Osteocyte (in vitro differentiated cells): ENCODE results near the genes BTBD19, UROD, ZSWIM5, GPBP1L1, P3R3URF, RAD54L, UQCRH and CYP4X1.

- PRO-cap = bidirectional peak, plus-strand start at chr1:44808523, minus-strand start at chr1:44808650
Measured at GRCh38 chr1:44808241-44808943, at the start of gene BTBD19. Gene BTBD19, plus strand, starts transcription at chr1:44808523.

DNA sequence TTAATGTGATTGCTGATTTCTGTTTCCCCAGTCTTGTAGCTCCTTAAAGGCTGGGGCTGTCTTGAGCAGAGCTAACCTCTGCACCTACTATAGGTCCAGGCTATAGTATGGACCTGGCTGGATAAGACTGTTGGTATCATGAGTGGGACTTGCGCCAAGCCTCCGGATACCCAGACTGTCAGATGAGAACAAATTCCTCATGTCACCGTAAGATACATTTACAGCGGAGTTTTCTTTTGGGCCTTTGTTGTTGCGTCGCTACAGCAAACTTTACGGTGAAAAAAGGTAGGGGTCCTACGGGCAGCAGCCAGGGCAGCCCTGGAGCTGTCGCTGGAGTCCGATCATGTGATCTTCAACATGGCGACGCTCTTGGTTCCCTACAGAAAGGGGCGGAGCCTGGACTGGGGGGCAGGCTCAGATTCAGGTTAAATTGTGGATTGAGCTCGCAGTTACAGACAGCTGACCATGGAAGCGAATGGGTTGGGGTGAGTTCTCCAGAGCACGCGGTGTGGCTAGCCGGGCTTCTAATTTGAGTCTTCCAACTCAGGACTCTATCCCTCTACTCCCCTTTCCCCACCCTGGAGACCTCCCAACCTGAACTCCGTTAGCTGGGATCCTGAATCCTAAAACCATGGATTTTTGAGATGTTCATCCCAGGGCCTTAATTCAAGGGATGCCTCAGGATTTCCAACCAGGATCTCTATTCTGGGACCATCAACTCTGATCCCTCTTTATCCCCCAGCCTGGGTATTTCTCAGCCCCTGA, at the start of gene UROD:
UROD (plus strand) TSS at position 454 of the 765 bp plus-strand sequence.
- PRO-cap = bidirectional peak, plus-strand start at position 454 of the sequence, minus-strand start at position 190 of the sequence

- PRO-cap = unidirectional peak, minus-strand start at chr1:45206365; unidirectional peak, minus-strand start at chr1:45206602
Measured at GRCh38 chr1:45206234-45207251, at the start of gene ZSWIM5. Gene ZSWIM5, minus strand, starts transcription at chr1:45206605.

GRCh38 chr1:45340846-45341533, 1.0 kb downstream of the TOE1 start:
- PRO-cap = no peak

- PRO-cap = no peak
Measured at GRCh38 chr1:45489464-45489980, 1.4 kb downstream of the TESK2 start.

GRCh38 chr1:45607923-45608276, 16.0 kb downstream of the CCDC17 start:
- PRO-cap = no peak

DNA sequence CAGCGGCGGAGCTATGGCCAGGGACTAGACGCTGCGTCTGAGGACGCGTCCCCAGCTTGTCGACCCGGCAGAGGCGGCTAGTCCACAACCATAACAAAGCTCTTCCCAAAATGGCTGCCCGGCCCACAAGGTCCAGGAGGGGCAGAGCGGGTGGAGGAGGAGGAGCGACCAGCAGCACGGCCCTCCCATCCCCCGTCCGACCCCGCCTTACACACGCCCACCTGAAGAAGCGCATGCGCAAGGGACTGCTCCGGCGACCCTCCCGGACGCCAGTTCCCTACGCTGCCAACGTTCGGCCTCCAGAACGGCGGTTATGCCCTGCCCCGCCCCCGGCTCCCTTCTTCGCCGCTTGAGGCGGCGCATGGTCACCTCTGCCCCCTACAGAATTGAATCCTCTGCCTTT, at the start of gene GPBP1L1:
GPBP1L1 (minus strand) TSS at position 118 of the 403 bp plus-strand sequence.
- PRO-cap = bidirectional peak, plus-strand start at position 234 of the sequence, minus-strand start at position 112 of the sequence

- PRO-cap = no peak
Measured at GRCh38 chr1:45739993-45740212, 10.6 kb downstream of the IPP start.

DNA sequence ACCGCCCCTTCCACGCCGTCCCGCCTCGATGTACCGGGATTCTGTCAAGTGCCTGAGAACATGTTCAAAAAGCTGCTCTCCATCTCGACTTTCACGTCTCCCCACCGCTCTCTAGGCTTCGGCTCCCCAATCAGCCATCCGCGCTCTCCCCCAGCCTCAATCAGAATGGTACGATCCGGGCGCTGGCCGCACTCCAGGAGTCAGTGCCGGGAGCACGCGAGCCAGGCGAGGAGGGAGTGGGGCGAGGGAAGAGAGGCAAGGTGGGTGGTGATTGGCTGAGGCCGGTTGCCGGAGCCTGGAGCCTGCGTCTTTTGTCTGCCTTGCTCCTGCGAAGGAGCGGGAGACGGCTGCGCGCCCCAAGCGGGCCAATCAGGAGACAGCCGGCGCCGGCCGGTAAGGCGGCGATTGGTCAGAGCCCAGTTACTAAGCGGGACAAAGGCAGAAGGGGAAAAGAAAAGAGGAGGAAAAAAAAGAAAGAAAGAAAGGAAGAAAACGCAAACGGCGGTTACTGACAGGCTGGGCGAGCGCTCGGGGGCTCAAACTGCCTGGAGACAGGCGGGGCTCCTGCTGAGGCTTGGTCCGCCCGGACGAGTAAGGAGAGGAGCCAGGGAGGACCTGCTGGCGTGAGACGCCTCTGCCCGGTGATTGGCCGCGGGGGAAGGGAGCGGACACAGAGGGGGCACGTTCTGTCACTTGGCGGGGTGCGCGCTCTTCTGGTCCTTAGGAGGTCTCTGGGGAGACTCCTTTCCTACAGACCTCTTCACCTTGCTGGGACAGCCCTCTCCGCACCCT, 517 bp upstream of the PIK3R3 start:
- PRO-cap = bidirectional peak, plus-strand start at position 236 of the sequence, minus-strand start outside the sequence; bidirectional peak, plus-strand start at position 644 of the sequence, minus-strand start at position 593 of the sequence

GRCh38 chr1:46176395-46176918, at the start of gene P3R3URF:
Gene P3R3URF, minus strand, starts transcription at chr1:46176488.
- PRO-cap = no peak

- PRO-cap = no peak
Measured at GRCh38 chr1:46192012-46192759, 6.0 kb downstream of the POMGNT1 start.

- PRO-cap = bidirectional peak, plus-strand start at chr1:46247763, minus-strand start at chr1:46247396
Measured at GRCh38 chr1:46247559-46248685, at the start of gene RAD54L. Gene RAD54L, plus strand, starts transcription at chr1:46247763.

GRCh38 chr1:46303450-46304339, at the start of gene UQCRH:
Gene UQCRH, plus strand, starts transcription at chr1:46303698.
- PRO-cap = bidirectional peak, plus-strand start at chr1:46303691, minus-strand start at chr1:46303277

DNA sequence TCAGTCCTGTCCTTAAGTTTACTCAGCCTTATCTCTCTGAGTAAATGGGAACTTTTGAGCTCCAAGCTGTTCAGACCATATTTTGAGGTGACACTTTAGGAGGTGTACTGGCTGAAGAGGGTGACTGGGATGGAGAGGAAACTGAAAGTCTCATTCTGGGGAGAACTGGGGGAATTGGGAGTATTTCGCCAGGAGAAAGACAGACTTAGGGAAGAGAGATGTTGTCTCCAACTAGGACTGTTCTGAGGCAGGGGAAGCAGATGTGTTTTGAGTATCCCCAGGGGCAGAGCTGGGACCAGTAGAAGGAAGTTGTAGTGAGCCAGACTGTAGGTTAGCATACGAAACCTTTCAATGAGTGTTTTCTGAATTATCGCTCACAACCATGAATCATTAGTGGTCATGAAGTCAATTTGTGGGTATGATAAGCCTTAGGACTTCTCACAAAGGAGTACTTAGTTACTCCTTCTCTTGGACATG, 24.1 kb upstream of the FAAH start:
- PRO-cap = no peak

DNA sequence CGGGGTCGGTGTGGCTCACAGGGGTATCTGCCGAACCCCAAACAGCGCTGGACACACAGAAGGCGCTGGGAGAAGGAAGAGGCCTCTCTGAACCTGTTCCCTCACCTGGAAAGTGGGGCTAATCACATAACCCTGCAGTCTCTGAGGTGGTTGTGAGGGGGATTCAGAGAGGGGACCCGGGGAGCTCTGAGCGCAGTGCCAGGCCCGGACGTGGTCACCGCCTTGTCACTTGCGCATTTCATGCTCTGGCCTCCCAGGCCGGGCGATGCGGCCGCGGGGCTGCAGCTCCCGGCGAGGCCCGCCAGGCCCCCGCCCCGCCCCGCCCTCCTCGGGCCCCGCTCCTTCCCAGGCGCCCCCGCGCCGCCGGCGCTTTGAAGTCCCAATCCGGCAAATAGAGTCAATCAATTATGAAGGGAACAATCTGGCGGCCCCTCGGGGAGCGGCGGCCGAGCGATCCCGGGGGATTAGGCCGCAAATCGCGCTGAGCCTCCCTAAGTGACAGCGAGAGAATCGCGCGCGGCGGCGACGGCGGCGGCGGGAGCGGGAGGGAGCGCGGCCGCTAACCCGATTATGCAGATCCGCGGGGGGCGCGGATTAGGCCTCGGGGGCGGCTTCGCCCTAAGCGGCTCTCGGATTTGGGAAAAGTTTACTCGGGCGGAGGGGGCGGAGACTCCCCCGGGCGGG, 23.3 kb upstream of the DMBX1 start:
- PRO-cap = no peak

DNA sequence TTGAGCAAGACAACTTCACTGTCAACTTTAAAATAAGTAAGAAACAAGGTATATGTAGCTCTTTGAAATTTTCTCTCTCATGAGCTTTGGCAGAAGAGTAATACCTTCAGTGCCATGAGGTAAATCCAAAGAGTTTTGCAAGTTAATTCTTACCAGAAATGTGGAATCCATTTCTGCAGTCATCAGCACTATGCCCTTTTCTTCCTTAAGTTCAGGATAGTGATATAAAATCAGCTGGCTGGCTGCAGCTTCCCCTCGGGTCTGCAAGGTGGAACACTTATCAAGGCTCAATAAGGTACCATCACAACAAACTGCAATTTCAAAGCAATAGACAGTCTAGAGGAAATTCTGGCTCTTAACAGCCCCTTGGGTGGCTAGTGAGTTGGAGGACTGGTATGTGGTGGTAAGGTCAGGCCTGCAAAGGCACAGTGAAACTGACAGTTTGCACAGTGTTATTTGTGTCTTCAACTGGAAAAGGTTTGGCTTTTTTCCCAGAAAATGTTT, 25.1 kb downstream of the ATPAF1 start:
- PRO-cap = no peak

DNA sequence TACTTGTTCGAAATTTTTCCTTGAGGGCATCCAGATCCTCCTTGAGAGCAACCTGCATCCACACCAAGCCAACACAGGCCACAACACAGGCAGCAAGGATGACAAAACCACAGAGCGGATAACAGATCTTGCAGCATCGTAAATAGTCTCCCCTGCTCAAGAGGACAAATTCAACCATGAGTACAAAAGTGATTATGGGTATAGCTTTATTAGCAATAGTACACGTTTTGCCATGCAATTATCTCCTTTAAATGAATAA, 2.7 kb downstream of the EFCAB14 start:
- PRO-cap = no peak

GRCh38 chr1:46804069-46804794, 5.4 kb downstream of the CYP4B1 start:
- PRO-cap = no peak

DNA sequence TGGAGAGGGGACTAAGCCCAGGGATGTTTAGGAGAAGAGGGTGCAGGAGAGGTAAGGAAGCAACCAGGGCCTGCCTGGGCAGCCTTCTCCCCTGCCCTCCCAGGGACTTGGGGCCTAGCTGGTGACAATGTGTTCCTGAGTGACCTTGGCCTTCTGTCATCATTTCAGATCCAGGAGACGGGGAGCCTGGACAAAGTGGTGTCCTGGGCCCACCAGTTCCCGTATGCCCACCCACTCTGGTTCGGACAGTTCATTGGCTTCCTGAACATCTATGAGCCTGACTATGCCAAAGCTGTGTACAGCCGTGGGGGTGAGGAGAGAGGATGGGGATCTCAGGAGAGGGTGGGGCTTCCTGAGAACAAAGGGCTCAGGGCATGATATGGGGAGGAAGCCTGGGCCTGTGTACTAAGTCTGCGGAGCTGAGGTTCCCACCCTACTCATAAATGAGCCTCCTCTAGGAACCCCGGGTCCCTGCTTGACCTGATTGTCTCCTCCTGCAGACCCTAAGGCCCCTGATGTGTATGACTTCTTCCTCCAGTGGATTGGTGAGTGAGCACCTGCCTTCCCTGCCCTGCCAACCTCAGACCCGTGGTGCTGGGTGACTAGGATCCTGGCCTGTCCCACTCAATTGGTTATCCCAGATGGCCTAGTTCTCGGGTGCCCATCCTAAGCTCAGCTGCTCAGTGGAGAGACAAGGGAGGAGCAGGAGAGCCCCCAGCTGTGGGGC, 12.0 kb downstream of the CYP4B1 start:
- PRO-cap = no peak

GRCh38 chr1:47023363-47024541, at the start of gene CYP4X1:
Gene CYP4X1, plus strand, starts transcription at chr1:47023669.
- PRO-cap = unidirectional peak, plus-strand start at chr1:47023695; unidirectional peak, minus-strand start at chr1:47023974